Osteoblast (primary cell): ENCODE measurements around the genes MRPS2, OBP2A and LHX3.

- CAGE, long polyA plus RNA = start-site peak on the minus strand at chr9:135500519-135500578, 28 and 26 reads in 2 replicates
- RRBS = 2% methylated on average over 21 of the region's 74 CpGs
Measured at GRCh38 chr9:135500427-135501054, at the start of gene MRPS2. Gene MRPS2 (plus strand): TSS chr9:135500682.

- CAGE, long polyA plus RNA = no peak
- RRBS = 86% methylated on average over 3 of the region's 21 CpGs
Measured at GRCh38 chr9:135545691-135546320, at the start of gene OBP2A. Gene OBP2A (plus strand): TSS chr9:135546126.

DNA sequence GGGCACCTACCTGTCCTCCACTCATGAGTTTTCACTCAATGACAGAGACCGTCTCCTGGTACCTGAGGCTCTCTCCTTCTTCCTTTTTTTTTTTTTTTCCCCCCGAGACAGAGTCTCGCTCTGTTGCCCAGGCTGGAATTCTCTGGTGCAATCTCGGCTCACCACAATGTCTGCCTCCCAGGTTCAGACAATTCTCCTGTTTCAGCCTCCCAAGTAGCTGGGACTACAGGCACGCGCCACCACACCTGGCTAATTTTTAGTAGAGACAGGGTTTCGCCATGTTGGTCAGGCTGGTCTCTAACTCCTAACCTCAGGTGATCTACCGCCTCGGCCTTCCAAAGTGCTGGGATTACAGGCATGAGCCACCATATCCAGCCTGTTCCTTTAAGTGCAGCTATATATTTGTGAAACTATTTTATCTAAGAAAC, 46.1 kb downstream of the CAMSAP1 start:
- CAGE, long polyA plus RNA = no peak
- RRBS = no CpG with 5 or more reads among the region's 9 CpGs

- CAGE, long polyA plus RNA = no peak
- RRBS = no CpG with 5 or more reads among the region's 36 CpGs
Measured at GRCh38 chr9:135887040-135888186, 19.9 kb downstream of the CAMSAP1 start.

DNA sequence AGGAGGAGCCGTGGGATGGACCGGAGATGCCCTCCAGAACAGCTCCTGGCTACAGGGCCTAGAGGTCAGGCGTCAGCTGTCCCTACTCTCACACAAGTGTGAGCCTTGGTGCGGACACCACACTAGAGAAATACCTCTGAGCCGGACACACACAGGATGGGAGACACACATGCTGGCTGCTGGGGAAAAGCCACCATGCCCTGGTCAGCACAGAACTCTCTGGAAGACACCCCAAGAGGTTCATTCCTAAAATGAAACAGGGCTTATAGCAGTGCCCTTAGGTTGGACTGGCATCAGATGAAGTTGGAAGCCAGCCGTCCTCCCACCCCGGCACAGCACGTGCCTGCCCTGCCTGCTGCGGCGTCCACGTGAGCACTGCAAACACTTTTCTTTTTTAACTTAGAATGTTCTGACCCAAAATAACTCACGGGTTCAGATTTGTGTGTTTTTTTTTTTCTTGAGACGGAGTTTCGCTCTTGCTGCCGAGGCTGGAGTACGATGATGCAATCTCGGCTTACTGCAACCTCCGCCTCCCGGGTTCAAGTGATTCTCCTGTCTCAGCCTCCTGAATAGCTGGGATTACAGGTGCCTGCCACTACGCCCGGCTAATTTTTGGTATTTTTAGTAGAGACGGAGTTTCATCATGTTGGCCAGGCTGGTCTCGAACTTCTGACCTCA, 14.2 kb downstream of the UBAC1 start:
- CAGE, long polyA plus RNA = no peak
- RRBS = no CpG with 5 or more reads among the region's 23 CpGs

- CAGE, long polyA plus RNA = no peak
- RRBS = no CpG with 5 or more reads among the region's 11 CpGs
Measured at GRCh38 chr9:136091538-136092014, 3.5 kb downstream of the NACC2 start.

DNA sequence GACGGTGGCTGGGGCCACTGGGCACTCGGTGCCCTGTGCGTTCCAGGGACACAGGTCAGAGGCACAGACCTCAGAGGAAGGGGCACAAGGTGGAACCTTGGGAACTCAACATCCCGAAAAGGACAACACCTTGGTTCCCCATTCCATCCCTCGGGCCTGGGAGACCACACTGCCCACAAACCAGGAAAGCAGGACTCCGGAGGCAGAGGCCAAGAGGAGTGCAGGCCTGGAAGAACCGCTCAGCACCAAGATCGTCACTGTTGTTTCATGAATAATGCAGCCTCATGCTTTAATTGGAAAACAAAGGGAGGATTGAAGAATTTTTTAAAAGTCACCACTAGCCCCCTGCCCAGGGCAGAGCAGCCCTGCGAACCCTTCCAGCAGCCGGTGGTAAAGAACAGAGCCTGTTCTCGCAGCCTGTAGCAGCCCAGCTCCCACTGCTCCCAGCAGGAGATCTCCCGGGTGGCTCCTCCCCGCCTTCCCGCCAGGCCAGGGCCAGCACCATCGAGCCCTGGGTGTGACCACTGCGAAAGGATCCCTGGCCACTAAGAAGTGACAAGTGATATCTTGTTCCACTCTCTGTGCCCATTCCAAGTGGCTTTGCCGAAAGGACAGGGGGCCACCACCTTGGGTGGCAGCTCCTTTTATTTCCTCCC, 1.9 kb downstream of the NACC2 start:
- CAGE, long polyA plus RNA = no peak
- RRBS = 23% methylated on average over 3 of the region's 17 CpGs

DNA sequence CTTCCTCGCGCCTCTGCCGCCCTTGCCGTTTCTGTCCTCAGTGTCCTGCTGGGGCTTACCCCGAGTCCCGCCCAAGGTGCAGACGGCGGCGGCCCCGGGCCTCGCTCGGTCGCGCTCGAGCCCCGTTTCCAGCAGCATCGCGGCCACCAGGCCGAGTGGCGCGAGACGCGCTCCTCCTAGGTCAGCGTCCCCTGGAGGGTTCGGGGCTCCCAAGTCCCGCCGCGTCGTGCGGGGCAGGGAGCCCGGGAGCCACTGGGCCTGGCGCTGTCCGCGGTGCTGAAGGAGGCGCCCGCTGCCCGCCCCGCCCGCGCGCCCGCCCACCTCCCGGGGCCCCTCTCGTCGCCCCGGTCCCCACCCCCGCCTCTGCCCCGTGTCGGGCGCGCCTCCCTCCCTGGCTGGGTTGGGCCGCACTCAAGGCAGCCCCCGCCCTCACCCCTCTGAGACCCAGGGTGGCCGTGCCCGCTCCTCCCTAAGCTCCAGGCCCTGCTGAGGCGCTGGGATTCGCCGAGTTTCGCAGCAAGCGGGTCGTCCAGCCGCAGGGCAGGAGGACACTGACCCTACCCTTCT, at the start of gene LHX3:
TSS of gene LHX3 (minus strand) at position 254 of the 567 bp plus-strand sequence.
- CAGE, long polyA plus RNA = no peak
- RRBS = 6% methylated on average over 11 of the region's 62 CpGs

DNA sequence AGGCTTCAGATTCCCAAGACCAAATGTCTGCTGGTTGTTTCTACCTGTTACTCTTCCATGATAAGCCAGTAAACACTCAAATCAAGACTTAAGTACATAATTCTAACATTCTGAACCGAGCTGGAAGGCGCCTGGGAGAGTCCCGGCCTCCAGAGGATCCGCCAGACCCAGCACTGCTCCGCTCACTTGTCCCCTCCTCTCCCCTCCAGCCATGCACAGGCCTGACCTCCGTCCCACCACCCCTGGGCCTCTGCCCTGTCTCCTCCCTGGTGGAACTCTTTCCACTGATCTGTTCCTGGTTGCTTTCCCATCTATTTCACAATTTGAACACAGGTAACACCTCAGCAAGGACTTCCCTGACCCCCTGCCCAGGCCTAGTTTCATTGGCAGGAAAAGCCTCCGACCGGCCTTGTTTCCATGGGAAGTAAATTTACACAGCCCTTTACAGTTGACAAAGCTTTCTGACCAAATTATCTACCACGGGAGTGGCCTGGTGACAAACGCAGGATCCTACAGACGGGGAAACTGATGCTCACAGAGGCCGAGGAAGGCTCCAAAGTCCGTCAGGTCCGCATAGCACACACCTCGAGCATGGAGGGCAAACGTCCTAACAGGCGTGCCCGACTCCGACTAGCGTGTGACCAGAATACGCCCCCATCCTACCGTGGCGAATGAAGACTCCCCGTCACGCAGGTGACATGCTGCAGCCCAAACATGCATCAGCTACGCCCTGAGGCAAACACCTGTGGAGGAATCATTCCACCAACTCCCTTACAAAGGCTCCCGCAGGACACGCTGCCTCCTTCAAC, 14.8 kb downstream of the QSOX2 start:
- CAGE, long polyA plus RNA = no peak
- RRBS = no CpG with 5 or more reads among the region's 28 CpGs

GRCh38 chr9:136308960-136309672, 5.2 kb upstream of the CCDC187 start:
- CAGE, long polyA plus RNA = no peak
- RRBS = no CpG with 5 or more reads among the region's 22 CpGs

DNA sequence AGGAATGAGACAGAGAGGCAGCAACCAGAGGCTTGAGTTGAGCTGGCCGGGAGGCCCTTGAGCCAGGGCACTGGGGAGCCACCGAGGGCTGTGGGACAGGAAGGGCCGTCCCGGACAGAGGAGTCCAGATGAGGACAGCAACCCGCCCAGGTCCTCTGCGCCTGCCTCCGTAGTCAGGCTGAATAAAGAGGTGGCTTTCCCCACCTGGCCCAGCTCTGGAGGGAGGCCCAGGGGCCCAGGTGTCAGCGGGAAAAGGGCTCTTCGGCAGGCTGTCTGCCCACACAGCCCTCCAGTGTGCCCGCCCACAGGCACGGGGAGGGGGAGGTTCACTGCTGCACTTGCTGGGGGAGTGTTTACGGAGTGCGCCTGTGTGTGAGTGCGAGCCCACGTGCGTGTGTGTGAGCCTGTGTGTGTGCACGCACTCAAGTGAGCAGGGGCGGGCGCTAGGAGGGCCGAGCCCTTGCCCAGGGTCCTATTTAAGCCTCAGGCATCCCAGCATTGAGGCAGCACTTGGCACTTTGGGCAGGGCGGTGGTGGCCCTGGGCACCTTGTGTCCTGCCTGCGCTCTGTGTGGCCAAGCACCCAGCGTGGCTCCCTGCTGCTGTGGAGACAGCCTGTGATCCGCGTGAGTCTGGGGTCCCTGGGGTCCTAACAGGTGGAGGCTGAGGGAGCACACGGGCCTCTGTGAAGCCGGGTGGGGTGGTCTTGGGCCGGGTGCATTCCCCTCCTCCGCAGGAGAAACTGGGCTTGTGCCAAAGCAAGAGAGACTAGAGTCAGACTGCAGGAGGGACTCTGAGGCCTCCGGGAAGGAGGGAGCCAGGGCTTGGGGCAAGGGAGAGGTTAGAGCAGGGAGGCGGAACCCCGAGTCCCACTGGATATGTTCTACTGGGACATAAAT, 10.8 kb downstream of the DNLZ start:
- CAGE, long polyA plus RNA = no peak
- RRBS = 59% methylated on average over 7 of the region's 32 CpGs

GRCh38 chr9:136438090-136439439, 1.1 kb downstream of the INPP5E start:
- CAGE, long polyA plus RNA = no peak
- RRBS = 2% methylated on average over 14 of the region's 112 CpGs

DNA sequence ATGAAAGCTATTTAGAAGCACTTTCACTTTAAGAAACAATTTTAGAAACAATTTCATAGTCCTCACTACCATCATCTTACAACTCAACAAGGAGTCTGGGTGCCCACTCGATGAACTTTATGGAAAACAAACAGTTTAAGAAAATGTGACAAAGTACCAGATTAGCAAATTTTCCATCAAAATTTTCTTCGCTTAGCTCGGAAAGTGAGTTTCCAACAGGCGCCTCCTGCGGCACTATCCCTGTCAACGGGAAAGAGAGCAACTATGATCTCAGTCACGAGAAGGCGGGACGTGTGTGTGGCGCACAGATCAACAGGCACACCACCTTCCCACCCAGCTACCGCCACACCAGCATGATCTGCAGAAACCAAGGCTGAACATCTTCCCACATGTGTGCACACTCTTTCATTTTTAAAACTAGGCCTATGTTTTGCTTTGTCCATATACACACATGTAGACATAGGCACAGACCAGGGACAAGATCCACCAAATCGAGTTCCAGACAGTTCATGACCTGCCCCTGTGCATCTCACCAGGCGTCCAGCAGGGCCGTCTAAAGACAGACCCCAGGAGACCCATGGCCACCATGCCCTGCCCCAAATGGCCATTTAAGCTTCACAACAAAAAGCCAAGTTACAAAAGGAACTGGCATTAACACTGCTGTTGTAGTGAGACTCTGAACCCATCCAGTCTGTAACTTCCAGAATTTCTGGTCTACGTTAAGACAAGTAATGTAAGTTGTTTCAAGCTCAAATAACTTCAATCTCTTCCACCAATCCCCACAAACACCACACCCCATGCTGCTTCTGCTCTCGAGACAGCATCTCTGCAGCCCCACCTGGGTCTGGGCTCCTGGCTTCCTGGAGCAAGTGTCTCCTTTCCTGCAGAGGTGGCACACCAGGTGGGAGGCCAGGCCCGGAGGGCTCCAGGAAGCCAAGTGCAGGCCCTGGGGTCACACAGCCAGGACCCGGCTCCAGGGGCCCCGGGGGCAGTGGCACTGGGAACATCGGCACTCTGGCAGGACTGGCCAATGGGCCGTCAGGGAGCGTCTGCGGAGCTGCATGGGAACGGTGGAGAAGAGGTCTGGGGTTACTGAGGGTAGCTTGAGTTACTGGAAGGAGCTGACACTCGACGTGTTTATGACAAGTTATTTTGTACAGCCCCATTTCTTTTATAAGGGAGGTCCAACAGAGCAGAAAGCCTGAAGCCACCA, 14.0 kb upstream of the INPP5E start:
- CAGE, long polyA plus RNA = no peak
- RRBS = 91% methylated on average over 2 of the region's 26 CpGs

DNA sequence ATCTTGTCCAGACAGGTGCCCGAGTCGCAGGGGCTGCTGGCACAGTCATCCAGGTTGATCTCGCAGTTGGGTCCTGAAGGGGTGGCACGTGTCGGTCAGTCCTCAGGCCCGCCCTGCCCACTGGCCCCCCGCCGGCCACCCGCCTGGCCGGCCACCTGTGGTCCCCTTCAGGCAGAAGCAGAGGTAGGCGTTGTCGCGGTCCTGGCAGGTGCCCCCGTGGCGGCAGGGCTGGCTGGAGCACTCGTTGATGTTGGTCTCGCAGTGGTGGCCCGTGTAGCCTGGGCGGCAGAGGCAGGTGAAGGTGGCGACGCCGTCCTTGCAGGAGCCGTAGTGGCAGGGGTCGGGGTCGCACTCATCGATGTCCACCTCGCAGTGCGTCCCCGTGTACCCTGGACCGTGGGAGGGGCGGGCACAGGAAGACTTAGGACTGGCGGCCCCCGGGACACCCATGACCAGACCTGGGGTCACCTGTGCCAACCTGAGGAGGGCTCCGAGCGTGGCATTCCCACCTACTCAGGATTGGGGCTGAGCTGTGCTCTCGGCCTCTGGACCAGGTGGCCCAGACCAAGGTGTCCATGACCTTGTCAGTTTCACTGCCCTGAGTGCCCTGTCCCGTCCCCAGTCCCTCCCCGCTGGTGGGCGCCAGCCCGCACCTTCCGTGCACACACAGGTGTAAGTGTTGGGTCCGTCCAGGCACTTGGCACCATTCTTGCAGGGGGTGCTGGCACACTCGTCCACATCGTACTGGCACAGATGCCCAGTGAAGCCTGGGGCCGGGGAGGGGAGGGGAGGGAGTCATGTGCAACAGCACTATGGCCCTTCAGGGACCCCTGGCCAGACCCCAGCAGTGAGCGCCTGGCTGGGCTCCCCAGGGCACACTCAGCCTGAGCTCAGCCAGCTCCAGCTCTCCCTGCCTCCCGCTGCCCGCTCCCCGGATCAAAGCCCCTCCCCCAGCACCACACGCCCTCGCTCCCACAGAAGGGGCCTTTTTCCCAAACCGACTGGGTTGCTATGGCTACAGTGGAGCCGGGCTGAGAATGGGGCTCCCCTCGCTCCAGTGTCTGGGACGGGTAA, 30.2 kb downstream of the NOTCH1 start:
- CAGE, long polyA plus RNA = no peak
- RRBS = 73% methylated on average over 4 of the region's 55 CpGs

- CAGE, long polyA plus RNA = no peak
- RRBS = no CpG with 5 or more reads among the region's 46 CpGs
Measured at GRCh38 chr9:136517741-136518516, 27.9 kb downstream of the NOTCH1 start.

DNA sequence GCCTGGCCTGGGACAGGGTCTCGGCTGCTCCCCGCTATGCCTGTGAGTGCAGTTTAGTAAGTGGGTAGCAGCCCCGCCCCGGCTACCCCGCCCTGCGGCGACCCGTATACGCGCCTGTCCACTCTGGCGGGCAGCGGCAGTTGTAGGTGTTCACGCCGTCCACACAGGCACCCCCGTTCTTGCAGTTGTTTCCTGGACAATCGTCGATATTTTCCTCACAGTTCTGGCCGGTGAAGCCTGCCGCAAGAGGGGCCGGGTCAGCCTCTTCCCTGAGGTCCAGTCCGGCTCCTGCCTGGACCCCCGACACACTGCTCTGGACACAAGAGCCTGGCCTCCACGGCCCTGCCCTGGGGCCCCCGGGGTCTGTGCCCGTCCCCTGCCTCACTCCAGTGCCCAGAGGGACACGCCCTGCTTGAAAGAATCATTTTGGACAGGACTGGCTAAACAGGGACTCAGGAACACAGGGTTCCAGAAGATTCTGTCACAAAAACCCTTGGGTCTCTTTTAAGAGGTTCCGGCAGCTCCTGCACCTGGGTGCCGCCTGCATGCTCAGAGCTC, 26.4 kb downstream of the NOTCH1 start:
- CAGE, long polyA plus RNA = no peak
- RRBS = 93% methylated on average over 4 of the region's 28 CpGs

DNA sequence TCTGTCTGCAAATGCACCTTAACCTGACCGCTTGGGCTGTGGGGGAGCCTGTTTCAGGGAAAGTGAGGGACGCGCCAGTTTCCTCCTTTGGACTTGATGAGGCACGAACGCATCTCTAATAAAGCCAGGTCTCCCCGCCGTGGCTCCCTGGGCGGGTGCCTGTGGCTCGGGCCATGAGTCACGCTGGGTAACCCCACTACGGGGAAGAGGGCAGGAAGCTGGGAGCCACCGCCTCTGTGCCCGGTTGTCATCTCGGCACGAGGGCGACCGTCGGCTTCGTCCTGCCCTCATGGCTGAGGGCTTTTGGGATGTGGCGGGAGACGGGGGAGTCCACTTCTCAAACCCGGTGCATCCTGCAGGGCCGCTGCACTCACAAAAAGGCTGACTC, 12.1 kb downstream of the NOTCH1 start:
- CAGE, long polyA plus RNA = no peak
- RRBS = 81% methylated on average over 9 of the region's 23 CpGs

- CAGE, long polyA plus RNA = no peak
- RRBS = 91% methylated on average over 3 of the region's 22 CpGs
Measured at GRCh38 chr9:136540089-136540815, 5.6 kb downstream of the NOTCH1 start.

- CAGE, long polyA plus RNA = no peak
- RRBS = 96% methylated on average over 3 of the region's 23 CpGs
Measured at GRCh38 chr9:136615187-136616016, 47.3 kb upstream of the EGFL7 start.

GRCh38 chr9:136619664-136620290, 42.9 kb upstream of the EGFL7 start:
- CAGE, long polyA plus RNA = no peak
- RRBS = 24% methylated on average over 13 of the region's 23 CpGs